Right cardiac atrium (tissue), 1 donor: ENCODE results near the genes SH3TC2 and PCYOX1L.

DNA sequence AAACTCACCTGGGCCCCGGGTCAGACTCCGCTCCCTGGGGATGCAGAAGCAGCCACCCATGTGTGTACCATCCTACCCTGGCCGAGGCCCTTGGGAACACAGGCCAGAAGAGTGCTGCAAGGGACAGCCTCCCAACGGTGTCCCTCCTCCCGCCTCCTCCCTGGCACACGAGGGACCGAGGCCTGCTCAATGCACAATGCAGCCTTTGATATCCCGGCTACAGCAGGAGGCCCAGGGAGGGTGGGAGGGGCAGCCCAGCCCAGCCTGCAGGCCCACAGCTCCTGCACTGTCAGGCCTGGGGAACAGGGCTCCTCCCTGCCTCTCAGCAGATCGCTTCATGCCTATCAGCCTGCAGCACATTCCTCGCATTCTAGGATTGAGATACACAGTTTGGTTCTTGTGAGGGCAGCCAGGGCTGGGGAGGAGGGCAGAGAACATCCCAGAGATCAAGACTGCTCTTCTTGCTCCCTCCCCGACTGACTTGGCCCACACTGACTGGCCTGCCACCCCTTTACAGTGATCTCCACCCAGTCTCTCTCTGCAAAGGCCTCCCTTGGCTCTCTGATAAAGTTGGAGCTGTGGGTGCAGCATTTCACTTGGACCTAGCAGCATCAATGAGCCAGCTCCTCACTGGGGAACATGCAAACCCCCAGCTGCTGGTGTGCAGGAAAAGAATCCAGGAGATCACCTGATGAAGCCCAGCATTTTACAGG, at the start of gene SH3TC2:
SH3TC2 (minus strand) TSS at position 100 of the 713 bp plus-strand sequence.
- PRO-cap = bidirectional peak, plus-strand start at position 412 of the sequence, minus-strand start at position 195 of the sequence

DNA sequence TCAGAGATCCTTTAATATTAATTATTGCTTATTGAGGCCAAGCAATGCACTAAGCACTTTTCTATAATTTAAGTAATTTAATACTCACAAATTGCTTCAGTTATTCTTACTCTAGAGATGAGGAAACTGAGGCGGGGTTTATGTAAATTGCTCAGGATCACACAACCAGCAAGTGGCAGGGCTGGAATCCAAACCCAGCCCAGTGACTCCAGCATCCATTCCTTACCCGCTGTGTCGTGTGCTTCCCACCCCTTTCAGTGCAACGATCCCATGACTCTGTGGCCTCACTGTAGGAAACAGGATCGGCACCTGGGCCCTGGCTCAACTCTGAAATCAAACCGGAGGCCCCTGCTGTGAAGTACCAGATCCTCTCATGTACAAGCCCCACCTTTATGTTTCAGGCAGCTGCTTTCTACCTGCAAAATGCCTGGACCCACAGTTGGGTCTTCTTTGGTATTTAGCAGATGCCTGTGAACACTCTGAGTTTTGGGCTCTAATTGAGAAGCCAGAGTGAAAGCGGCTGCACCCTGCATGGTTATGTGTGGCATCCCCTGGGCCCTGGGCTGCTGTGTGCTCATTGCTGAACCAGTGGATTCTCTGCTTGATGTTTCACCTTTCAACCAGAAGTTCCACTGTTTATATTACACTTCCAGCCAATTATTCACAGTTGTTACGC, 36.6 kb downstream of the ABLIM3 start:
- PRO-cap = no peak

DNA sequence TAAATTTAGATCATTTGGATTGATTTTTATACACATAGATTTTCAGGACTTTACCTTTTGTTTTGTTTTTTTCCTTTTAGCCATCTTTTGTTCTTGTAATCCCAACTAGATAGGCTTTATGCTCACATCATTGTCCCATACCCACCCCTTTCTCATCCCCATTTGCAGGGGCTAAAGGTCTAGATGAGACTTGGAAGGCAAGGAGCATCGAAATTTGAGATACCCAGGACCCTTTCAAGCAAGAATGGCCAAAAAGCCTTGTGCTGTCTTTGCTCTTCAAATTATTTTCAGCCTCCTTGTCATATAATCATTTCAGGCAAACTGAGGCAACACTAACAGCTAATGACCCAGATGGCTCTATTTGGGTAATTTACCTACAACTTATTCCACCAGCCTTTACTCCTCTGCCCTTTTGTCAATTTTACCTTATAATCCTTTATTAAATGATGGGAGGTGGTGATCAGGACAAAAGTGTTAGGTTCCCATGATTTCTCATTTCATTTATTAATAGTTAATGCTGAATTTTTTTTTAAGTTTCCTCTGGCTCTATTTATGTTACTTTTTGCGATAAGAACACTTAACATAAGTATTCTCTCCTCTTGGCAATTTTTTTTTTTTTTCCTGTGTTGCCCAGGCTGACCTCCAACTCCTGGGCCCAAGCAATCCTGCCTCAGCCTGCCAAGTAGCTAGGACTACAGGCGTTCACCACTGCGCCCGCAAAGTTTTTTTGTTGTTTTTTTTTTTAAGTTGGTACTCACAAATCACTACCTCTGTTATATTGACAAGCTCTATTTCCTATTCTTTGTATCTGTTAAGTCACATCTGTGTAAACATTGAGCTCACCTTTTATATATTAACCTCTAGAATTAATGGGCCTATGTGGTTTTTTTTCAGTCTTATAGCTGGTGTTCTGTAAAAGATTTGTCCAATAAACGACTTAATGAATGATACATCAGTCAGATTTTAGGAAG, 5.8 kb upstream of the PCYOX1L start:
- PRO-cap = no peak

DNA sequence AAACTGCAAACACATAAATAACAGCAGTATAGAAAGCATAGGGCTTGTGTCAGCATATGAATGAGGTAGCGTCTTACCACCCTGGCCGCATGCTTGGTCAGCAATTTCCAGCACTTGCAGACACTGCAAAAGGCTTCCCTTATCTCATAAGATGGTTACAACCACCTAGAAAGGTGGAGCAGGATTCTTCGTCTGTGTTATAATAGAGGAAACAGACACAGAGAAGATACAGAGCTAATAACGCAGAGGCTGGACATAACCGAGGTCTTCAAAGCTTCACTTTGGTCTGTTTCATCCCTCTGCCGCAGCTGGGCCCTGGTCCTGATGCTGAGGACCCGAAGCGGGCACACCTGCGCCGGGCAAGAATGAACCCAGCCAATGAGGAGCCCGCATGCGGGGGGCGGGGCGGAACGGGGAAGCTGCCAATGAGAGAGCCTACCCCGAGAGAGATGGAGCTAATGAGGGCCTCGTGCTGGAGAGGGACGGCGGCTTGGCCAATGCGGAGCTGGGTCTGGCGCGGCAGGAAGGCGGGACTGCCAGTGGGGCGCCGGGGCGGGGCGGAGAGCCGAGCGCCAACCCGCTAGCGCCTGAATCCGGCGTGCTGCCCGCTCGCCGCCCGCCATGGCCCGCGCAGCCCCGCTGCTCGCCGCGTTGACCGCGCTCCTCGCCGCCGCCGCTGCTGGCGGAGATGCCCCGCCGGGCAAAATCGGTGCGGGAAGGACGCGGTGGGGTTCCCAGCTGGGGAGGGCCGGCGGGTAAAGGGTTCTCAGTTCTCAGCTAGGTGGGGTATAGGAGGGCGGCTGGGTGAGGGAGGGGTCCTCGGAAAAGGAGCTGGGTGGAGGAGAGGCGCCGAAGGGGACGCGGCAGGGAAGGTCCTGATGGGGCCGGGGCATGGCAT, at the start of gene PCYOX1L:
PCYOX1L (plus strand) TSS at position 599 of the 898 bp plus-strand sequence.
- PRO-cap = unidirectional peak, plus-strand start at position 590 of the sequence

DNA sequence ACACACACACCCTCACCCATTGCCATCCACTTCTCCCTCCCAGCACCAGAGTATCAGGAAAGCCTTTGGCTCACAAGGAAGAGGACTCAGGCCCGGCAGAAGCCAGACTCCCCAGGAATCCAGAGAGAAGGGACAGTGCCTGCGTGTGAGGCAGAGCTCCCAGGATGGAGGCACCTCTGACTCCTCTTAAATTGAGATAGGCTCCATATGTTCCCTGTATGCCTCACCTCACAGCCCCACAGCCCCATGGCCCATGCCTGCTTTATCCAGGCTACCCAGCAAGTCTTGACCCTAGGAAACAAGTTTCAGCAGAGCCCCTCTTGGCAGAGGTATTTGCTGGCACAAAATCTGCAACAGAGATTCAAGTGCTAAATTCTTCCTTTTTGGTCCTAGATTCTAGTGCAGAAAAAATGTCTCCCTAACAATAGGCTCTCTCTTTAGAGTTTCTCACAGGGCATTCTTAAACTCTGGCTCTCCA, 726 bp downstream of the IL17B start:
- PRO-cap = no peak

GRCh38 chr5:149405157-149406180, 26.4 kb upstream of the IL17B start:
- PRO-cap = no peak

- PRO-cap = no peak
Measured at GRCh38 chr5:149453081-149453752, 74.1 kb upstream of the IL17B start.

DNA sequence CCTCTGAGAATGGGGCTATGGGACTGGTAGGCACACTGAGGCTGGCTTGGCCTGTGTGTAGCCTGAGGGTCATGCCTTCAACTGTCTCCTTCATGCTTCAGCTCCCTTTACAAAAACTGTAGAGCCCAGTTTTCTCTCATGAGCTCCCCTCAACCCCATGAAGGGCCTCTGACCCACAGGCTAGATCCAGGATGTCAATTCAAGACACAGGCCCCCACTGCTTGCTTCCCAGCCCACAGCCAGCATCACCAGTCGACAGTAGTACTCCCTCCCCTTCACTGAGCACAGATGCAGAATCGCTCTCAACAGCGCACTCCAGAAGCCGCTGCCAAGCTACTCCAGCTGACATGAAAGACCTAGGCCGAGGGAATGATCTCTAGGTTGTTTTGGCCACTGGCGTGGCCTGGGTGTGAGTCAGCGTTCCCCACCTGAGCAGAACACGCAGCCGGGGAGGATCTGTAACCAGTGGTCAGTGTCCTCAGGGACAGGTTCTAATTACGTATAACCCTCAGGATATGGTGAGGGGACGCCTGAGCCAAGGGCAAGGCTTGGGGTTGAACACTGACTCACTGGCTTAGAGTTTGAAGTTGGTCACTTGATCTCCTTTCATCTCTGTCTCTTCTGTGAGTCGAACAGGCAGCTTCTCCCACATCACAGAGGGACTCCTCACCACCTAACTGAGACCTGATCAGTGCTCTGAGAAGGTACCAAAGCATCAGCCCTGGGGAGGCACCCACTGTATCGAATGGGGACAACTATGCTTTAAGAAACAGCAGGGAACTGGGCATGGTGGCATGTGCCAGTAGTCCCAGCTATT, 76.8 kb upstream of the IL17B start:
- PRO-cap = no peak

GRCh38 chr5:149493839-149494287, 57.4 kb downstream of the CSNK1A1 start:
- PRO-cap = no peak

- PRO-cap = no peak
Measured at GRCh38 chr5:149494694-149495564, 56.3 kb downstream of the CSNK1A1 start.

- PRO-cap = no peak
Measured at GRCh38 chr5:149495565-149496083, 55.6 kb downstream of the CSNK1A1 start.

DNA sequence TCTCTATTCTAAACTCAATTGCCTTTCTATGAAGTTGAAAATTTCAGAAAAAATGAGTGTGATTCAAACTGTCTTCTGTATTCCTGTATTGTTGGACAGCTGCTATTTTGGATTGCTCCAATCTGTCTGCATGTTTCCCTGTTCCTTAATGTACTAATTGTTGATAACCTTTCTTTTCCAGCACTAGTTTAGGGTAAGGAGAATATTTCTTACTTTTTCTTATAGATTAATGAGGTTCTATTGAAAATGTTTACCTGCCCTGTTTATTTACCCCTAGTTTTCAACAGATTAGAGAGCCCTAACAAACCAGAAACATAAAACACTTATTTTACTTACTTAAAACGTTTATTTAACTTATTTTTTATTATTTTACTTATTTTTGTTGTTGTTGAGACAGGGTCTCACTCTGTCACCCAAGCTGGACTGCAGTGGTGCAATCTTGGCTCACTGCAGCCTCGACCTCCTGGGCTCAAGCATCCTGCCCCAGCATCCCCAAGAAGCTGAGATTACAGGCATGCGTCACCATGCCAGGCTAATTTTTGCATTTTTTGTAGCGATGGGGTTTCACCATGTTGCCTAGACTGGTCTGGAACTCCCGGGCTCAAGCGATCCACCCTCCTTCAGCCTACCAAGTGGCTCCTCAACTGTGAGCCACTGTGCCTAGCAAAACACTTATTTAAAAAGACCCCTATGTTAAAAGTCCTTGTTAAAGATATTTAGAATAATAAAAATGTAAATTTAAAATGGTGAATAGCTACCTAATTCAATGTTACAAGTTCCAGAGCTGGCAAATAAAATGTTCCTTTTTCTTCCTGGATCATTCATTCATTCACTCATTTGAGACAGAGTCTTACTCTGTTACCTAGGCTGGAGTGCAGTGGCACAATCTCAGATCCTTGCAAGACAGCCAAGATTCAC, 42.4 kb downstream of the CSNK1A1 start:
- PRO-cap = no peak

DNA sequence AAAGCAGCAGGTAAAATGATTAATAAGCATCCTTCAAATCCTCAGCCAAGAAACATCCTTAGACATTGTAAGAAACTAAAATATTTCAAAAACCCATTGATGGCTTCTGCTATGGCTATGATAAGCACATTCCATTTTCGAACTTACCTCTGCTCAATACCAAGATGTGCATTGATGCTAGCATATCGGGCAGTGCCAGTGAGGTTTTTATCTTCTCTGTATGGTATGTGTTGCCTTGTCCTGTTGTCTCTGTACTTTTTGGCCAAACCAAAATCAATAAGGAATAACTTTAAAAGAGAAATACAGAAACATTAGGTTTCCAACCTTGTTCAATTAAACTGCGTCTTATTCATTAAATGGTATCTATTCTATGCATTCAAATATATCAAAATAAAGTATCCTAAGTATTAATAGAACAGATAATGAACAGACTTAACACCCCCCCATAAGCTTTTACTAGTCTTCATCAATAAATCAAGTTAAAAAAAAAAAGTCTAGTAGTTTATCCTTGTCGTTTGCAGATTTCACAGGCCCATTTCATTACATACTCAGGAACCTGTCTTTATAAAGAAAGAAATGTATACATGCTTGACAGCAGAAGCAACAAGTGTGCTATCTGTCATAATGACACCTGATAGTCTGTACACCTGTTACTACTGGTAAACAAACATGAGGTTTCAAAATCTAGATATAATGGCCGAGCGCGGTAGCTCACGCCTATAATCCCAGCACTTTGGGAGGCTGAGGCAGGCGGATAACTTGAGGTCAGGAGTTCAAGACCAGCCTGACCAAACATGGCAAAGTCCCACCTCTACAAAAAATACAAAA, 38.1 kb downstream of the CSNK1A1 start:
- PRO-cap = no peak

GRCh38 chr5:149547983-149548489, 3.2 kb downstream of the CSNK1A1 start:
- PRO-cap = no peak

DNA sequence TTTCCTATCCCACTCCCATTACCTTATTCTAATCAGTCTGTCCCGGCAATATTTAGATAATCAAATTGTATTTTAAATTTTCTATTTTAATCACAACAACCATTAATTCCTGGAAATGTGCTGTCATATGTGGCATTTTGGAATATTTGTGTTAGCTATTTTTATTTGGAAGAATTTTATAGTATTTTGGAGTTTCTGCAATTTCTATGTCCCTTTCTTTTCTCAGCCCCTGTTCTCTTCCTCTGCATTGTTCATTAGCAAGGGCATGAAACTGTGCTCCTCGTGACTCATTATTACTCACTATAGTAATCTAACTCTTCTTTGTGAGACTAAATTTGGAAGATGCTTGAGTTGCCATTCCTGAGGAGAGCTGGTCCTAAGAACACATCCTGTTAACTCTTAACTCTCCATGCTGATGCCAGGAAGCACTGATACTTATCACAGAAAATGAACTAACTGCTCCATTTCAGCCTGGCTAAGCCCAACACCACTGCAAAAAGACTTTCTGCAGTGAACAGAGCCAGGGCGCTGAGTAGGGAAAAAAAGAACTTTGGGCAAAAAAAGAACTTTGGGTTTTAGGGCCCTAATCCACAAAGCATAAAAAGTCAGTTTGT, 10.5 kb upstream of the CSNK1A1 start:
- PRO-cap = no peak

- PRO-cap = unidirectional peak, plus-strand start at chr5:149582159
Measured at GRCh38 chr5:149582064-149582218, 643 bp downstream of the ARHGEF37 start.

DNA sequence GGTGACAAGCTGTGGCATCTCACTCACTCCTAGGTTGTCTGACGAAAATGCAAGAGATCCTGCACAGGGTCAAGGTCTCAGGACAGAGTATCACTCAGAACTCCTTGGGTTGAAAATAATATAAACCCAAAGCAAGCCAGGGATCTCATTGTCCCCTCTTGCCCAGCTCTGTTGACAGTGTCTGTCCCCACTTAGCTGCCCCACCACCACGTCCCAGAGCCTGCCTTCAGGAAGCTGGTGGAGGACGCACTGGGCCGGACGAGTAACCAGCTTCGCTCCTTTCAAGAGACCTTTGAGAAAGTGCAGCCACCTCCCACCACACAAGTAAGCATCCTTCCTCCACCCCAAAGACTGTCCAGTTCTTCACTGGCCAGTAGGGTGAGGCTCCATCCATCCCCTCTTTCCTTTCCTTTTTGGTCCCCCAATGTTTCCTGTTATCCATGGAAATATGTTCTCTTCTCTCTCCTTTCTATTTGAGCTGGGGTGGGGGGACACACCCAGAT, 42.6 kb downstream of the ARHGEF37 start:
- PRO-cap = no peak

- PRO-cap = no peak
Measured at GRCh38 chr5:149628625-149629541, 47.6 kb downstream of the ARHGEF37 start.

DNA sequence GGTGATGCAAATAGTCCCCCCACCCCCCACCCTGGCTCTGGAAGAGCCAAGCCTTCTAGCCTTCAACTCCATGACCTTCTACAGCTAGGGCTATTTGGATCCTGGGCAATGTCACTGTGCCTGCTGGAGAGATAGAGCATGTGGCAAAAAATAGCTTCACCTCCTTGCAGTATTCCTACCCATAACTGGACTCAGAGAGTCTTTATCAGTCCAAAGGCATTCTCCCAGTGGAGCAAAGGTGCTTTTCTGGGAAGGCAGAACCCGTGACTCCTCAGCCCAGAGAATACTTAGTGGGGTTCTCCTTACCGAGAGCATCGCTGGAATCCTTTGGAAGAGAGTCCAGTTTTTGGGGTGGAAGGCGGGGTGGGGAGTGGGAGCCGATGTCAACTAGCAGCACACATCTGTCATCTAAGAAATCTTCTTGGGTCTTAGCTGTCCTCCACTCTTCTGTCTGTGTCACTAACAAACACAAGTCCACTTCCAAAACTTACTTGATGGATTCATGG, 48.8 kb upstream of the PPARGC1B start:
- PRO-cap = no peak

DNA sequence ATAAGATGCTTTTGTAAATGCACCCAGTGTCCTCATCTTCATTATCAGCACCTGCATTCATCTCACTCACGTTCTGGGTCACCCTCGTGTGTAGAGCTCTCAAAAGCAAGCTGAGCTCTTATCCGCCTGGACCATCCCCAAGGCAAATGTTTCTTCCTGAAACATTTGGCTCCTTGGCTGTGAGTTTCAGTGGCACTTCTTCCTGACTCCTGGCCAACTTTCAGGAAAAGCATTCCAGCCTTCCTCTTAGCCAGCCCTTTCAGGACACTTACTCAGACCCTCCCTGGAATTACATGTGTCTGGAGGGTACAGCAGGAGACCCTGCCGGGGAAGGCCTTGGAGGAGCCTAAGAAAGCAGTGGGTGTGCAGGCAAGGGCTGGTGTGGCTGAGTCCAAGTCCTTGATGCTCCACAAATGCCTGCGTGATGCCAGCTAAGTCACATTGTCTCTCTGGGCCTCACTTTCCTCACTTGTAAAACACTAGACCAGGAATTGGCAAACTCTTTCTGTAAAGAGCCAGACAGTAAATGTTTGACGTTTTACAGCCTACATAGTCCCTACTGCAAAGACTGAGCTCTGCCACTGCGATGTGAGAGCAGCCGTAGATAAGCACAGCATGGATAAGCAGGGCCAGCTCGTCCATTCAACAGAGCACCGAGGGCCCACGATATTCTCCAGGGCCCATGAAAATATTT, 72.1 kb downstream of the PDE6A start:
- PRO-cap = no peak